SP-49 (cell line): ENCODE measurements around the genes PCBP1, MPHOSPH10 and DYSF.

DNA sequence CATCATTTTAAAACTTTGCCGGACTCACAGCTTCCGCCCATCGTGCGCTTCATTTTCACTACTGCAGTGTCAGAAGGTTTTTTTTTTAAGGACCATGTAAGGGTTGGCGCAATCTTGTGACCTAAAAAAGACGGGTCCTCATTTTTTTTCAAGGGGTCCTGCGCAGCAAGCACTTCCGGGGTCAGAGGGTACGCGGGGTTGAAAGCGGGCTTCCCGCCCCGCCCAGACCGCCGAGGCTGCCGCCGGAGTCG lies at the start of gene PCBP1:
PCBP1 (plus strand) TSS at position 225 of the 251 bp plus-strand sequence.
- PRO-cap = bidirectional peak, plus-strand start at position 184 of the sequence, minus-strand start at position 57 of the sequence

DNA sequence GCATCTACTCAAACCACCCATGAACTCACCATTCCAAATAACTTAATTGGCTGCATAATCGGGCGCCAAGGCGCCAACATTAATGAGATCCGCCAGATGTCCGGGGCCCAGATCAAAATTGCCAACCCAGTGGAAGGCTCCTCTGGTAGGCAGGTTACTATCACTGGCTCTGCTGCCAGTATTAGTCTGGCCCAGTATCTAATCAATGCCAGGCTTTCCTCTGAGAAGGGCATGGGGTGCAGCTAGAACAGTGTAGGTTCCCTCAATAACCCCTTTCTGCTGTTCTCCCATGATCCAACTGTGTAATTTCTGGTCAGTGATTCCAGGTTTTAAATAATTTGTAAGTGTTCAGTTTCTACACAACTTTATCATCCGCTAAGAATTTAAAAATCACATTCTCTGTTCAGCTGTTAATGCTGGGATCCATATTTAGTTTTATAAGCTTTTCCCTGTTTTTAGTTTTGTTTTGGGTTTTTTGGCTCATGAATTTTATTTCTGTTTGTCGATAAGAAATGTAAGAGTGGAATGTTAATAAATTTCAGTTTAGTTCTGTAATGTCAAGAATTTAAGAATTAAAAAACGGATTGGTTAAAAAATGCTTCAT lies 1.4 kb downstream of the PCBP1 start:
- PRO-cap = no peak

- PRO-cap = no peak
Measured at GRCh38 chr2:70089173-70089968, 2.1 kb downstream of the PCBP1 start.

DNA sequence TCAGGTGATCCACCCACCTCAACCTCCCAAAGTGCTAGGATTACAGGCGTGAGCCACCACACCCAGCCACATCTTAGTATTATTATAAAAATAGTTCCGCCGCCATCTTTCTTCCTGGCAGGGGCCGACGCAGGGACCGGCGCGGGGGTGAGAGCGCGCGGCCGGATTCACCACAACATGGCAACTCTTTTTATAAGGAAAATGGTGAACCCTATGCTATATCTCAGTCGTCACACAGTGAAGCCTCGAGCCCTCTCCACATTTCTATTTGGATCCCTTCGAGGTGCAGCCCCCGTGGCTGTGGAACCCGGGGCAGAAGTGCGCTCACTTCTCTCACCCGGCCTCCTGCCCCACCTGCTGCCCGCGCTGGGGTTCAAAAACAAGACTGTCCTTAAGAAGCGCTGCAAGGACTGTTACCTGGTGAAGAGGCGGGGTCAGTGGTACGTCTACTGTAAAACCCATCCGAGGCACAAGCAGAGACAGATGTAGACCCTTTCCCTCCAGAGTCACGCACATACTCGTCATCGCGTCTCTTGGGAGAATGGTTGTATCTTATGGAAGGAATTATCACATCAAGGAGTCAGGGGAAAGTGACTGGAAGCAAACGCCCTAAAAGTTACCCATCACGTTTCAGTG lies 15.2 kb downstream of the PCBP1 start:
- PRO-cap = no peak

DNA sequence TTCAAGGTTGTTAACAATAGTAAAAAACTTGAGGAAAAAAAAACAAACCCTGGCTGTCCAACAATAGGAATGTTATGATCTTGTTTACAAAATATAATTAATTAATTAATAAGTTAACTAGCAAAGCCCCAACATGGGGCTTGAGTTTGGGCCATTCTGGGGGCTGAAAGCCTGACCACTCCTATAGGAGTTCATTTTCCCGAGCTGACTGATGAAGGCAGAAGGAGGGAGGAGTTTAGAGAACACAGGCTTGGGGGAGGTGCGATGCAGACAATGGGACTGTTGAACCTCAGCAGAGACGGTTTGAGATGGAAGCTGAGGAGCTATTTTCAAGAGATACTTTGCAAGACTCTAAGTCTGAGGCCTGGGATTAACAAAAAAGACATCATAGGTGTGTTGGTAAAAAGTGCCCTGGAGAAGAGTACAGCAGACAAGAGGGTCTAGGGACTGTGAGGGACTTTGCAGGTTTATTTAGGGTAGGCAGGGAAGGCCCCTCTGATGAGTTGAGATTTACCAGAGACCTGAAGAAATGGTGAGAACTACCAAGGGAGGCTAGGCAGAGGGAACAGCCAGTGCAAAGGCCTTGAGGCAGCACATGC lies 31.5 kb downstream of the PCBP1 start:
- PRO-cap = no peak

- PRO-cap = no peak
Measured at GRCh38 chr2:70524824-70525661, 28.6 kb downstream of the TGFA start.

DNA sequence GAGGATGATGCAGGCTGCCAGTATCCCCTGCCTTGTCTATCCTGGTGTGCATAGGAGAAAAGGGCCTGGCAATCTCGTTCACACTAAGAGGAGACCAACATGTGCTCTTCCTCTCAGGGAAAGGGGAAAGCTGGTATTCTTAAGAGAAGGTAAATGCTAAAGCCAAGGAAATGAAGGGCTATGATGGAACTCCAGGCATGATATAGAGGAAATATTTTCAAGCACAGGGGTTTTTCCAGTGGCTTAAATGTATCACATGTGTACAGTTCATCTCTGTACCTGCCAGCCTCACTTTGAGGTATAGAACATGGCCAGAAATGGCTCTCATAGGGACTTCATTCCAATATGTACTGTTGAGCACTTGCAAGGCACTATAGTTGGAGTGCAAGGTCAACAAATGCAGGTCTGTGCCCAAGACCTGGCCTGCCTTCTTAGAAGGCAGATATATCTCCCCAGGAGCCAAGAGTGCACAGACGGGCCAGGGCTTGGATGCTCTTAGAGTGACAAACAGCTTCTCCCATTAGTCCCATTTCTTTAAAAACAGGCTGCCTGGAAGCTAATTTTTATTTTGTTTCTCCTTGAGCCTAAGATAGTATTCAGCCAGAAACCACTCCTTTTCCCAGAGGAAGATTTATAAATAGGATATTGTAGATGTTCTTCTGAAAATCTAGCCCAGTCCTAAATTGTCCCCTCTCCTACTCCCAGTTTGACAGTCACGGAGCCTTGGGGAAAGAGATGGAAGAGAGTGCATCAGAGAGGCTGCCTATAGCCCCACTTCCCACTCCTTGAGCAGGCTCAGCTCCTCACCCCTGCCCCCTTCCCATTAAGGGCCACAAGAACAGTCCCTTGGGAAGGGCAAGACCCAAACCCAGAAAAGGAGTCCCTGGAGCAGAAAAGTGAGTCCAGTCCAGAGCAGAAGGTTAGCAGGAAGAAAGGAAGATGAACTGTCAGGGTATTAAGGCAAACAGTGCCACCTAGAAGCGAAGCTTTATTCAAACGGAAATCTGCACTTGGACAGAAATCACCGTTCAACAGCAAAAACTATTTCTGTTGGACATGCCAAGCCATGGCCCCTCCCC lies 7.2 kb downstream of the TEX261 start:
- PRO-cap = no peak

DNA sequence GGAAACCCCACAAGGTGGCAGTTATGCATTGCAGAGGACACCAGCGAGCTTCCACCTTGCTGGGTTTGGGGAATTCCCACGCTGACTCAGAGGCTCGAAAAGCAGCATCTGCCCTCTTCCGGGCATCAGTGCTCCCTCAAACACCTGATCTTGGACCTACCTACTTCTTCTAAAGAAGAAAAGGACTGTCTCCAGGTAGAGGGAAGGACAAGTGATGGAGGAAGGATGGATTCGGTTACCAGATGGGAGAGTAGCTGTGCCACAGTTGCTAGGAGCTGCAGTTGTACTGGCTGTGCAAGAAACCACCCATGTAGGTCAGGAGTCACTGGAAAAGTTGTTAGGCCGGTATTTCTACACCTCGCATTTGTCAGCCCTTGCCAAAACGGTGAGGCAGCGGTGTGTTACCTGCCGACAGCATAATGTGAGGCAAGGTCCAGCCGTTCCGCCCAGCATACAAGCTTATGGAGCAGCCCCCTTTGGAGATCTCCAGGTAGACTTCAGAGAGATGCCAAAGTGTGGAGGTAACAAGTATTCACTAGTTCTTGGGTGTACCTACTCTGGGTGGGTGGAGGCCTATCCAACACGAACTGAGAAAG lies 29.1 kb upstream of the TEX261 start:
- PRO-cap = no peak

DNA sequence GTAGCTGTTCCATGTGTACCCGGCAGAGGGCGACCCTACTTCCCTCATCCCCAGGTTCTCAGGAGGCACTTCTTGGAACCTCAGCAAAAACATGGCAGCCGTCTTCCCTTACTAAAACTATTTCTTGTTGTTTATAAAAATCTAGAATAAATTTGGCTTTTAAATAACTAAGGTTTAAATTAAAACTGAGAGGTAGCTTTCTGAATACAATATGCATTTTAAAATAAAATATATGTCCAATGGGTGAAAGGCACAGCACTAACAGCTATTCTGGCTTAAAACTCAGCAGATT lies 29.5 kb downstream of the MCEE start:
- PRO-cap = no peak

DNA sequence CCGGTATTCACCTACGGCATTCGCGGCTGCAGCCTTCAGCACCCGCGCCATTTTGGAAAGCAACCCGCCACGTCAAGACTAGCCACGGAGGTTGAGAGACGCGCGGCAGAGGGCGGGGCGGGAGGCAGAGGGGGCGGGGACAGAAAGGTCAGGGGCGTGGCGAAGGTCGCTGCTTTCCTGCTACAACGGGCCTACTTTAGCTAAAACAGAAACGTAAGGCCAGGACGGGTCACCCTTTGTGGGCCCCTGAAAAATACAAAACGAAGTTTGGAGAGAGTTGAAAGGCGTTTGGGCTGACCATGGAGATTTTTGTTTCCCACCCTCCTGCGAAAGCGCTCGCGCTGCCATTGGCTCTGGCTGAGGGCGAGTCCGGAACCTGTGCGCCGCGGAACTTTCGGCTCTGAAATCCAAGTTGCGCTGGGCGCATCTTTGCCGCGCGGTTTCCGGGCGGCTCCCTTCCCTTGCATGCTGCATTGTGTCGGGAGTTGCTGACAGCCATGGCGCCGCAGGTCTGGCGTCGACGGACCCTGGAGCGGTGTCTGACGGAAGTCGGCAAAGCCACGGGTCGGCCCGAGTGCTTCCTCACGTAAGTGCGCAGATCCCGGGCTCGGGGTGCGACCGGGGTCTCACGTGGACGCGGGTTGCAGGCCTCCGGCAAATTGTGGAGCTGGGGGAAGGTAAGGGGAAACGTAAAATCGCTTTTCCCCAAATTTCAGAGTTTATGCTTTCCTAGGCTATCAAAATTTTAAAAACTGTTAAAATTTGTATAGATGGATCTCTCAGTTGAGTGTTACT lies at the start of gene MPHOSPH10:
MPHOSPH10 (plus strand) TSS at position 466 of the 795 bp plus-strand sequence.
- PRO-cap = bidirectional peak, plus-strand start at position 203 of the sequence, minus-strand start at position 54 of the sequence; bidirectional peak, plus-strand start at position 618 of the sequence, minus-strand start at position 594 of the sequence

DNA sequence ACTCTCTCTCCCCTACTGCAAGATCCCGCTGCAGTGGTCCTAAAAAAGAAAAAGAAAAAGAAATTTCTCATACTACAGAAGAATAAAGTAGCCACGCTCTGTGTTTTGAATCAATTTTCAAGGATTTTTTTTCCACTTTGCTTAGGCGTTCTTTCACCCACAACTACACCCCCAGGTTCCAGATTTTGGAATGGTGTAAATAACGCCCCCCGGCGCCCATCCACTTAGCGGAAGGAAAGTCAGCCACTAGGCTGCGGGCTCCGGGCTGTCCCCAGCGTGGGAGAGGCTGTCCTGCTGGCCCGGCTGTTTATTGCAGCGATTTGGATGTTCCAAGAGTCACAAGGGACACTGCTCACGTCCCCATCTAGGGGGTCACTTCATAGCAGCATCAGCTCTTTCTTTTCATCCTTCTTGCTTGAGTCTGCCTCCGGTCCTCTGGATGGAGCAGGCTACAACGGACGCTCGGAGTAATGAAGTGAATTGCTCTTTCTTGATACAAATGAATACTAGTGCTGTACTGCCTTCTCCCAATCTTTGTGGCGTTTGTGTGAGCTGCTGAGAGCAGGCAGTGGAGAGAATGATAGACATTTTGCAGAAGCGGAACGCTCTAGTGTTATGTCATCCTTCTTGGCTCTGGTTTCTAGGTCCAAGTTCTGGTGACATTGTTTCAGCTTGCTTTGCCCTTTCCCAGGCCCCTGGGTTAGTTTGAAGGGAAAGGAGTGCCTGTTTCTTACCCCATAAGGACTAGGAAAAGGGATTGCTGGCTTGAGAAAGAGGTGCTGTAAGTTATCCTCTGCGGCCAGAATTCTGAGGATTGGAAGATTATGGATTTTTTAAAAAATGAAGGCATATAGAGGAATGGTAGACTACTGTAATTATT lies 50.8 kb upstream of the PAIP2B start:
- PRO-cap = no peak

GRCh38 chr2:71338585-71338969 lies 7.0 kb downstream of the ZNF638 start:
- PRO-cap = no peak

- PRO-cap = no peak
Measured at GRCh38 chr2:71465974-71467281, at the start of gene DYSF. TSS of gene DYSF (plus strand) at chr2:71466699.

DNA sequence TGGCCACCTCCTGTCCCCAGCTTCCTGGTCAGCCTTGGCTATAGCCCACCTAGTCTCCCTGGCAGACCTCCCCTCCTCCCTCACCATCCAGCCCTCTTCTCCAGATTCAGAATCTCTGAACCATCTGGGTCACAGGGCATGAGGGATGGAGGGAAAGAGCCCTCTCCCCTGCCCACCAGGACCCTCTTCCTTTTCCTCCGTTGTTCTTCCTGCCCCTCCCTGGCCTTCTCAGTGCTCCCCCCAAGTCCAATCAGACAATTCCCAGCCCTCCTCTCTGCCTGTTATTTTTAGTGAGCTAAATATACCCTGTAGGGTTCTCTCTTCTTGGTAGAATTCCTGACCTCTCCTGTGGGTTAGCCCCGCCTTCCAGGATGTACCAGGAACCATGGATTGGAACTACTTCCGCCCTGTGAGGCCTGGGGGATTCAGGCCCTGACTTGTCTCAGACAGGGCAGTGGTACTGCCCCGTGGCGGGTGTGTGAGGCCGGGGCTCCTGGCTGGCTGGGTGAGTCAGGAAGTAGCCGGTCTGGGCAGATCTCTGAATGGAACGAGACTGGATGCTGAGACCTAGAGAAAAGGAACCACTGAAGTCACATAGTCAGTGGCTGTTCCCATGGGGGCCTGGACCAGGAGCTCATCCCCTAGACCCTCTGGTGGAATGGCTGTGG lies 37.2 kb downstream of the DYSF start:
- PRO-cap = no peak

GRCh38 chr2:71926025-71926382 lies 221.7 kb downstream of the CYP26B1 start:
- PRO-cap = no peak

- PRO-cap = no peak
Measured at GRCh38 chr2:71952721-71953420, 194.8 kb downstream of the CYP26B1 start.

DNA sequence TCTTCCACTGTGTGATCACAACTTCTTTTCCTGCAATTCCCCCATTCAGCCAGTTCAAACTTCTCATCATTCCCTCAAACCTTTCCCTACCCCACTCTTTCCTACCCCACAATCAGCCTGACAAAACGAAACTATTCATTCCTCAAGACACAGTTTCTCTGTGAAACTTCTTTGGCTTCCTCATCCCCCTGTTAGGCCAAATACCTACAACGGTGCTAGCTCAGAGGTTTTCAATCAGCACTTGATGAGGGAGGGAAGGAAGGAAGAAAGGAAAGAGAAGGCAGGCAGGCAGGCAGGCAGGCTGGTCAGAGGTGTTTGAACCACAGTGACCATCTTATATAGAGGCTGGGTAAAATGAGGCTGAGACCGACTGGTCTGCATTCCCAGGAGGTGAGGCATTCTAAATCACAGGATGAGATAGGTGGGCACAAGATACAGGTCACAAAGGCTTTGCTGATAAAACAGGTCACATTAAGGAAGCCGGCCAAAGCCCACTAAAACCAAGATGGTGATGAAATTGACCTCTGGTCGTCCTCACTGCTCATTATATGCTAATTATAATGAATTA lies 59.4 kb downstream of the CYP26B1 start:
- PRO-cap = no peak

- PRO-cap = no peak
Measured at GRCh38 chr2:72137642-72138153, 10.0 kb downstream of the CYP26B1 start.

GRCh38 chr2:73034664-73035101 lies 36.8 kb downstream of the SFXN5 start:
- PRO-cap = no peak

DNA sequence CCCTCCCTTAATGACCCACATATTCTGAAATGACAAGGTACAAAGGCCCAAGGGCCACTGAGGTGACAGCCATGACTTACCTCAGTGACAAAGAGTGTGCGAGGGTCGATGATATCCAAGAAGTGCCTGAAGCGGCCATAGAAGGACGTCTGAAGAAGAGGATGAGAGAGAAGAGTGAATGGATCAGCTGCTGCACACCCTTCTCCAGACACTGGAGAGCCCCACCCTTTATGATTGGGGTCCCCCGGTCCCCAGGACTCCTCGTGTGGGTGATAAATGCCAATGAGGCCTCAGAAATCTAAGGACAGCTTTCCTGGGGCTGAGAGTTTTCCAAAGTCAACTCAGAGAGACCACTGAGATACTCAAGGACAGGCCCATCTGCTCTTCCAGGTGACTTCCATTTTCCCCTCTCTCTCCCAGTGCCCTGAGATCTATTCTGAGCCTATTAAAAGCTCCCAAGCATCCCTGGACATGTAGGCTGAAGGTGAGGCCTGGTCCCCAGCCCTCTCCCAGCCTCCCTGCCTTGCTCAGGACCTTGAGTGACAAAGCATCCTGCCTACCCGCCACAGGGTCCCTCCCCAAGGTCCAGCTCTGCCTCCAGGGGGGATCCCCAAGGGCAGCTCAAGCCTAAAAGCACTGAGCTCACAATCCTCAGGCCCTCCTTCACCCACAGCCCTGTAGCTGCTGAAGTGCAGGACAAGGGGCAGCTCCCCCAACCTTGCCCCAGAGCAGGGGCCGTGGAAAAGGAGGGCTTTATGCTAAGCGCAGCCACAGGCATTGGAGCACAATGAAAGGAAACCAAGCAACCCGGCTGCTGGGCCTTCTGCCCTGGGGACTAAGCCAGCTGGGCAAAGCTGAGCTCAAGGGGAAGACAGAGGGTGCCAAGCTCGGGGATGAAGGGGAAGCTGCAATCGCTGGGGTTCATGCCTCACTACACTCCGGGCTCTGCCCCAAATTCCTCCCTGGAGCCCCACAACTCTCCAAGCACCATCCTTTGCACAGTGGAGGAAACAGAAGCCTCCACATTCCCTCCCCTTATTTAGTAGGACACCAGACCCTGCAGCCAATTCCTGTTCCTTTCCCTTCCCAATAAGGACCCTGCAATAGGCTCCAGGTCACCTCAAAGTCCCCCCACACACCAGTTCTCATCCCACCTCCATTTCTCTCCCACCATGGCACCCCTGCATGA lies 12.7 kb downstream of the SFXN5 start:
- PRO-cap = no peak